GM06990 (cell line): ENCODE data around the gene CDC123.

DNA sequence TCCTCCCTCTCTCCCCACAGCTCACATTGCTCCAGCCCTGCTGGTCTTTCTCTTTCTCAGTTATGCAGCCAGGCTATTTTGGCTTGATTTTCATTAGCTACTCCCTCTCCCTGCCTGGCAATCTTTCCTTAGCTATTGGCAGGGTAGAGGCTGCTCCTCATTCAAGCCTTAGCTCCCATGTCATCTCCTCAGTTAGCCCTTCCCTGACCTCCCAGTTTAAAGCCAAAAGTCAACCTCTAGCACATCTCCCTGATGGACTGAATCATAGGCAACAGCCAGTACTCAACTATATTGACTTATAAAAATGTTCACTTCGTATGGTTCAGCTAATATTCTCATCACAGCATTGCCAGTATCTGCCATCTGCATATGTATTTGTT, 214.3 kb upstream of the CELF2 start:
- RRBS = no CpG with 5 or more reads among the region's 1 CpG

DNA sequence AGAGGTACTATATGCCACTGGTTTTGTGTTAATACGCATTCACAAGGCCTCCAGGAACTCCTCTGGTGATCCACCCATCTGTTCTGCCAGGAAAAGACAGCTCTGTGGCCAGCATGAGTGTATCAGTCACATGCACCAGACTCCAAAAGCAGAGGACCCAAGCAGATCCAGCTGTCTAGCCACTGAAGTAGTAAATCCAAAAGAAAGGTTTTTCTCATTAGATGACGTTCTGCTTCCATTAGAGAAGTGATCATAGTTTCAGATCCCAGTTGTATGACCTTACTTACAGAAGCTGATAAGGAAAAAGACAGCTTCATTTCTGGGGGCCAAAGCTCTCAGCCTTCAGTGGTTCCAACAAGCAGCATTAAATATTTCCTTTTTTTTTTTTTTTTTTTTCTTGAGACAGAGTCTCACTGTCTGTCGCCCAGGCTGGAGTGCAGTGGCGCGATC, 199.5 kb upstream of the CELF2 start:
- RRBS = no CpG with 5 or more reads among the region's 5 CpGs

DNA sequence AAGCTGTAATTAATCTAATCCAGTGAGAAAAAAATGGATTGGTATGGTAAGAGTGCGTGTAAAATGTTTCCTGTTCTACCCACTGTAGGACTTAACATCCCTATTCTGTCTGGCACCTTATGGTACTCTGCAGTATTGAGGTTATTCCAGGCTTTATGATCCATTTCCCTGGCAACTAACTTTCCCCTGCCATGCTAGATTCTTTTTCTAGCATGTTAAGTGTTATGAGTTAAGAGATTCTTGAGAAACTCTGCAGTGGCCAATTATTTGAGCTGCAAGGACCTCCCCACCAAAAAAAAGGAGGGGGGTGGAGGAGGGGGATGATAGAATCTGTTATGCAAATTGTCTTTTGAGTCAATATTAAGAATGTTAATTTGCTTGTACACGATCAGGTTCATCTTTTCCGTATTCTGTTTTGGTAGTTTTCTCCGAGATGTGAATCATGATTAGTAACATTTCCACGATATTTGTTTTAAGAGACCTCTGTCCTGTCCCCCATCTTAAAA, 1.7 kb downstream of the CELF2 start:
- RRBS = no CpG with 5 or more reads among the region's 5 CpGs

DNA sequence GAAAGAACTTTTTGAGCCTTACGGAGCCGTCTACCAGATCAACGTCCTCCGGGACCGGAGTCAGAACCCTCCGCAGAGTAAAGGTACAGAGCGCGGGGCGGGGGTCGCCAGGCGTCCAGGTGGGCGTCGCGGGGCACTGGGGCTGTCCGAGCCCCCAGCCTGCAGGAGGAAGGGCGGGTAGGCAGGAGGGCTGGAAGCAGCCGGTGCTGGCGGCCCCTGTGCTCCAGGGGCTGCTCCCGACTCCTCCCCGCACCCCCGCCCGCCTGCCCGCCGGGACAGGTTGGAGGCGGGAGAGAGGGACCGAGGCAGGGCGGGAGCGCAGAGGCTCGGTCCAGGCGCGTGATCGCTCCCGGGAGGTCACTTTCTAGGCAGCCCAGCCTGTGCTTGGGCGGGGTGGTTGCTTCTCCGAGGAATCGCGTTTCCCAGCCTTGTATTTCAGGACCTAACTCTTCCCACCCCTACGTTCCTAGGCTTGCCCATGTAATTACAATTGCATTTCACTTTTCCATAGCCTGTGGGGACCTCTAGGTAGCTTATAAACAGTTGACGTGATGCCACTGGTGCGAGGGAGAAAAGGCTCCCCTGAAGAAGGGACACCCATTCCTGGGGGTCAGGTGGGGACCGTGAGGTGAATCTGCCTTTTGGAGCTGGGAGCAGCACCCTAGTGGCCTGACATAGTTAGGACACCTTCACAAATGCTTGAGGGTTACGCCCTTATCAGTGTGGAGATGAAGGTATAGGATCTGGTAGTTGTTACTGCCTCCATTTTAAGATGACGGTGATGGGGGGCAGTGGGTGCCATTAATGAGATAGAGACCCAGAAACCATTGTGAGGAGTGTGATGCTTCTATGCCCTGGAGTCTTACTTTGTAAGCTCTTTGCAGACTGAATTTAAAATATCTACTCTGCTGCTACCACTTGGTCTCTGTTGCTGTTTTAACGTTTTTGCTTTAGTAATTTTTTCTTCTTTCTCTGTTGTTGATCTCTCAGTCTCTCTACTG, 148.2 kb downstream of the CELF2 start:
- RRBS = 4% methylated on average over 20 of the region's 44 CpGs

DNA sequence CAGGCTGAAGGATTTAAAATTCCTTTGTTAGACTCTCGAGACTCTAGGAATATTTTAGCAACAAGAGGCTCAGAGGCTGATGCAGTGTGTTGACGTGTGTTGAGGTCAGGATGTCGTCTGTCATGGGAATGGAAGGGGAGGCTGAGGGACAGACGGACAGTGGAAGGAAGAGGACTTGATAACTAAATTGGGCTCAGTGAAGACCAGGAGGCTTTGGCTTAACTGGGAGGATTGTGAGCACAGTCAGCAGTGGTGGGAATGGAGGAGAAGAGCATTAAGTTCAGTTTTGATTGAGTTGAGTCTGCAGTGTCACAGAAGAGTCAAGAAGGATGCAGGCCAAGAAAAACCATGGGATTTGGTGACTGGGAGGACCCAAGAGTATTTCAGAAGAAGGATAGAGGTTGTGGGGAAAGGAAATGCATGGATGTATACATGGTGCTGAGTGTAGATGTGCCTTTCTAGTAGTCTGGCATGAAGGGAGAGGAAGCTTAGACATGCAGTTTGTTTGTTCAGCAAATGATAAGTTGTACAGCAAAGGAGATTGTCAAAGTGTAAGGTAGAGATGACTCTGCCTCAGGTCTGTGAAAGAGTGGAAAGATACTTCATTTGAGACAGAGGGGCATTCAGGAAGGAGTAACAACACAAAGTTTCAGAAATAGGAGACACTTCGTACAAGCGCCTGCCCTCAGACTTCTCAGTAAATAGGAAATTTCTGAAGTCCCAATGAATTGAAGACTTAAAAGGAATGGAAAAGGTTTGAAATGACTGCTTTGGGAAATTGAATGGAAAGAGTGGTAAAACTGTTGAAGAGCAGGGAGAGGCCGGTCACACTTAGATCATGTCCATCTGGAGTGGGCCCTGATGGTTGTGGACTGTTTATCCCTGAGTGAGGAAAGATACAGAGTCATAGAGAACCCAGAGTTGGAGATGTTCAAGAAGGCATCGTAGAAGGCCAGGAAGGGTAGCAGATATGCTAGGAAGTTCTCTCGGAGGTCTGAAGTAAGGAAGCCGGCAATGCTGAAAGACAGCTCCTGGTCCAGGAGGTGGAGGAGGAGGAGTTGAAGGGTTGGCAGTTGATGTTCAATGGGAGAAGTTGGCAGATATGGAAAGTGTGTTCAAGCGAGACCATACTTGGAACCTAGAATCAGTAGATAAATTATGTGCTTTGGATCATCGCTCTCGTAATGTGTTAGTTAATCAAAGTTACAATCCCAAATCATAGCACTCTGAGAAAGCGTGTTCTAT, 152.4 kb downstream of the CELF2 start:
- RRBS = no CpG with 5 or more reads among the region's 14 CpGs

DNA sequence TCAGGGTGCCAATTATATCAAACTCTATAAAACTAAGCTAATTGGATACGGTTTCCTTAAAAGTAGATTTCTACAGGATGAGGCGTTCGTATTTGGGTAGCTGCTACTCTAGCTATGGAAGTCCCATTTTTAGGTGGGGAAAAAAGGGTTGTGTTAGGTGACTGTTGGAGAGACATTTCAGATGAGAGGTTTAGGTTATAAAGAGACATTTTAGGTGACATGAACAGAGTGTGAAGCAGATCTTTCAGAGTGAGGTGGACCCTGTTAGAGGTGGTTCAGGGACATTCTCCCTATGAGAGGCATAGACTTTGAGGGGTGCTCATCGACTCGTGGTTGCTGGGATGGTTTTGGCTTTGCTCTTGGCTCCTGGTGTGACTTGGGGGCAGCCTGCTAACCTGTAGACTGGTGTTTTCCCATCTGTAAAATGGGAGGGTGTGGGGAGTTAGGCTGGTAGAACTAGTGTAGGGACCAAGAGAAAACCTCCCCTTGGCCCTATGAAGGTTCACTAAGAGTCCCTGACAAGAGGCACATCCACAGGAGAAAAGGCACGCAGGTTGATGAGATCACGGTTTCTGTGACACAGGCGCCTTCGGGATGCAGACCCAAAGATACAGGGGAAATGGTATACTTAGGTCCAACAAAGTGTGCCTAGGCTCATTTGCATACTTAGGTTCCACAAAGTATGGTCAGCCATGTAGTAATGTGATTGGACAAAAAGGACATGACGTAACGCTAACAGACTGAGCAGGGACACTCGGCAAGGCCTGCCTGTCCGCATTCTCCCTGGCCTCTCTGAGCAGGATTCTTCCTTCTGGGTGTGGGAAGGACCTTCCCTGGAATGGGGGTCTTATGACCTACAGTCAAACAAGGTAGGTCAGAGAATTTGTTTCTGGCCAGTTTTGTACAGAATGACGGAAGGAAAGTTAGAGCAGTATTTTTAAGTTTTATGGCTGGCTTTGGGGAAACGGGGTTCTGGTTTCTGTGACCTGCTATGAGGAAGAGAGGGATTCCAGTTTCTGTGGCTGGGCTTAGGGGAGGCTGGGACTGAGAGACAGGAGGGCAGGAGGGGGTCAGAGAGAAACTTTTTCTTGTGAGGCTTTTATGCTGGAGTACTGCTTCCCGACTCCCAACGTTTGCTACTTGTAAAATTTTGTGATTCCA, 190.5 kb downstream of the CELF2 start:
- RRBS = no CpG with 5 or more reads among the region's 17 CpGs

GRCh38 chr10:11252598-11253047, 235.0 kb downstream of the CELF2 start:
- RRBS = no CpG with 5 or more reads among the region's 10 CpGs

DNA sequence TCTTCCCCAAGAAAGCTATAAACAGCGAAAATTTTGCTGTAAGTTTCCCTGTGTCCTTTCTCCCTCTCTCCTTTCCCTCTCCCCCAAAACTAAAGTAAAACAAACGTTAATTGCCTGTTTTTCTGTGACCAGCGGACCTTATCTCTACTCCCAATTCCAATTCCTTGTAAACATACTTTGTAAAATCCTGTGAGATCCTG, 217.7 kb downstream of the USP6NL start:
- RRBS = no CpG with 5 or more reads among the region's 3 CpGs

DNA sequence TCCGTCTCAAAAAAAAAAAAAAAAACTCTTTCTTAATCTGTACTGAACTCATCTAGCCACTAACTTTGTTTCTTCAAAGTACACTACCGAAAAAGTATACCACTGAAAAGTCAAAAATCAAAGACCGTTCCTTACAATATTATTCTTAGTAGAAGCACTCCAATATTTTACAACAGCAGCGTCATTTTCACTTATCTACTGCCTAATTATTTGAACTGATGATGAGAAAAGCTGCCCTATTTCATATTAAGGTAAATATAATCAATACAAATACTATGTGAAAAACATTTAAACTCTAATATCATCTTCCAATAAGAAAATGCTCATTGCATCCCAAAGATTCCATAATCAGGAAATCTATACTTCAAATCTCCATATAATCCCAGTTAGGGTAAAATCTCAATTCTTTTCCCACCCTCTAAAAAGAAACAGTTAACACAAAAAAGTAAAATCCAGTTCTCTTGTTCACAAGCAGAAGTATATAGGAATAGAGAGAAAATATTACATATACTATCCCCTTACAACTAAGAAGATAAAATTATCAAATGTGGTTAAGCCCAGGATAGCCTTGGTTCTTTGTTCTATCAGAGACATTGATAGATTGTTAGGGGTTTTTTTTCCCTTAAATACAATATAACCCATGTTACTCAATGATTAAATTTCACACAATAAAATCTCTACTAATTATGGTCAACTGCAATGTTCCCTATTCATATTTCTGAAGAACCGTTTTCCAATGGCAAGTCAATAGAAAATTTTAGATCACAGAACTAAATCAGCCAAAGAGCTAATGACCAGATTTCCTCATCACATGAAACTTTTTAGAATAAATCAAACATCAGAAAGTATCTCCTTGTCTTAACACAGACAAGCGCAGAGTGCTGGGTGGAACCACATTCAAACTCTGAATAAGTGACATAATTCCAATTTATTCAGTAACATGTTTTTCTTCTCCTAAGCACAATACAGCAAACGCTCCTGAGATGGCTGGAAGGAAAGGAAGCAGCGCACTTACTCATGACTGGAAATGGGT, 14.5 kb downstream of the USP6NL start:
- RRBS = no CpG with 5 or more reads among the region's 8 CpGs

- RRBS = no CpG with 5 or more reads among the region's 6 CpGs
Measured at GRCh38 chr10:11607864-11608757, 3.3 kb downstream of the USP6NL start.

GRCh38 chr10:11715782-11716553, 26.2 kb upstream of the ECHDC3 start:
- RRBS = no CpG with 5 or more reads among the region's 17 CpGs

GRCh38 chr10:11881956-11882457, 58.9 kb downstream of the PROSER2 start:
- RRBS = no CpG with 5 or more reads among the region's 5 CpGs

DNA sequence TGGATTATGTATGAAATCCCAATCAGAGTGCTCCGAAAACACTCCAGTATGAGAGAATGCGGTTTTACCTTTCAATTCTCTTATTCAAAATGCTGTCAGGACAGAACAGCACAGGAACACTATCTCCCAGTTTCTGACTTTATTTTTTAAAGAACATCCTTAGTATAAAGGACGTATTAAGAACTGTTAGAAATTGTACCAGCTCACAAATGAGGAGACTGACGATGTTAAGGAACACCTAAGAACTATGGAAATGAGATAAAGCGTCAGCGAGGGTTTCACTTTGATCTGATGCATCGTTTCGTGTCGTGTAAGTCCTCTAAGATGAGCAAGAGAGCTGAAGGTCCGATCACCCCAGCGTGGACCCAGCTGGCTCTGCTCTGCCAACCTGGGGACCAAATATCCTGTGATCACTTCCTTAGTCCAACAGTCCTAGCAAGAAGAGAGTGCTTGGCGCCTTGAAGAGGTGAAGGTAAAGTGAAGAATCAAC, 990 bp downstream of the UPF2 start:
- RRBS = no CpG with 5 or more reads among the region's 12 CpGs

- RRBS = 8% methylated on average over 8 of the region's 43 CpGs
Measured at GRCh38 chr10:12196031-12196911, at the start of gene CDC123. Gene CDC123 (plus strand): TSS chr10:12196188.

GRCh38 chr10:12457779-12458391, 108.5 kb downstream of the CAMK1D start:
- RRBS = no CpG with 5 or more reads among the region's 7 CpGs

GRCh38 chr10:12590950-12591728, 241.8 kb downstream of the CAMK1D start:
- RRBS = 82% methylated on average over 4 of the region's 17 CpGs

DNA sequence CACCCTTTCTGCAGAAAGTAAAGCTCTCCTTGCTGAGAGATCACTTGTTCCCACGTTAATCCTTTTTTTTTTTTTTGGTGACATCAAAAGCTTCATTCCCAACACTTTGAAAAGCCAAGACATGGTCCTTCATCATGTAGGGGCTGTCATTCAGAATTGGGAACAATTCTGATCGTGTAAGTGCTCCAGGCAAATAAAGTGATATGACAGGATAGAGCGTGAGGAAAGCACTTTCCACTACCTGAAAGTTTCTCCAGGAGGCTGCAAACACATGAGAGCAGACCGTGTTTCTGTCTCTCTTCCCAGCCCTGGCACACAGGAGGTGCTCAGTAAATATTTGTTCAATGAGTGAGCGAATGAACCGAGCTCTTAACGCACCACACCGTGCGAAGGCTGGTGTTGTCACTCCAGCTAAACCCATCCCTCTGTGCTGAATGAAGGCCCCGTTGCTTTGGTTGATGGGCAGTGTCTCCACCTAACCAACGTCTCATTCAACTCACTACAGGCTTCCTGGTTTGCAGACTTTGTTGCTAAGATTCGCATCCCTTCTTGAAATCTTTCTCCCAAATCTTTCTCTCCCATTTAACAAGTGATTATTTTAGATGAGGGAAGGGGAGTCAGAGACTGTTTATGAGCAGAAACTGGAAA, 282.4 kb downstream of the CAMK1D start:
- RRBS = no CpG with 5 or more reads among the region's 12 CpGs

DNA sequence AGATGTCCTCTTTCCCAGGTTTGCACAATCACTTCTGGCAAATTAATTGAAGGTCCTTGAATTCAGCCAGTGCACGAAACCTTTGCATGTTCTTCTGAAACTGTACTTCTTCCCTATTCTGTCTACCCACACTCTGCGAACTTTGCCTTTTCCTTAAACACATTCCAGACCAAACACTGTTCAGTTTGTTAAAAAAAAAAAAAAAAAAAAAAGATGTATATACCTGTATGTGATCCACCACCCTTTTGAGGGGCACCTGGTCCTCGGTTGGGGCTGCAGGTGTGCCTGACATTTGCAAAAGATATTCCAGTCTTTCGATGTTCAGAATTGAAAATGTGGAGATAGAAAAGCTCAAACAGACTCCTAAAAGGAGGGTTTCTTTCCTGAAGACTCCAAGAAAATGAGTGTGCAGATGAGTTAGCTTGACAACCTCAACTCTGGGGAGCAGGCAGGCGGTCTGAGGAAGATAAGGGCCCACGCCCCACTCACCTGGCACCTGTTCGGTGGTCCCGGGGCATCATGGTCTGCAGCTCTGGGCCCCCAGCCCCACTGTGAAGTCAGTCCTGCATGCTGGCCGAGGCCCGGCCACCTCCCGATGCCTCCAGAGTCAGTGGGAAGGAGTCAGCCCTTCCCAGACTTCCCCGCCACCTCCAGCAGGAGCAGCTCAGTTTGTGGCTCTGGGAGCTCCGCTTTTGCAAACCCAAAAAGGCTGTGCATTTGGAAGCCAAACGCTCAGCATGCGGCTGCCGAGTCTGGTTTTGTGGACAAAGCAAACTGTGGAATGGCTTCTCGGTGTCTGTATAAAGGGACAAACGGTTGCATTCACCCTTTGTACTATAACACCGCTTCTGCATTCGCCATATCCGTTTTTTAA, 167.5 kb downstream of the CCDC3 start:
- RRBS = 68% methylated on average over 3 of the region's 21 CpGs

DNA sequence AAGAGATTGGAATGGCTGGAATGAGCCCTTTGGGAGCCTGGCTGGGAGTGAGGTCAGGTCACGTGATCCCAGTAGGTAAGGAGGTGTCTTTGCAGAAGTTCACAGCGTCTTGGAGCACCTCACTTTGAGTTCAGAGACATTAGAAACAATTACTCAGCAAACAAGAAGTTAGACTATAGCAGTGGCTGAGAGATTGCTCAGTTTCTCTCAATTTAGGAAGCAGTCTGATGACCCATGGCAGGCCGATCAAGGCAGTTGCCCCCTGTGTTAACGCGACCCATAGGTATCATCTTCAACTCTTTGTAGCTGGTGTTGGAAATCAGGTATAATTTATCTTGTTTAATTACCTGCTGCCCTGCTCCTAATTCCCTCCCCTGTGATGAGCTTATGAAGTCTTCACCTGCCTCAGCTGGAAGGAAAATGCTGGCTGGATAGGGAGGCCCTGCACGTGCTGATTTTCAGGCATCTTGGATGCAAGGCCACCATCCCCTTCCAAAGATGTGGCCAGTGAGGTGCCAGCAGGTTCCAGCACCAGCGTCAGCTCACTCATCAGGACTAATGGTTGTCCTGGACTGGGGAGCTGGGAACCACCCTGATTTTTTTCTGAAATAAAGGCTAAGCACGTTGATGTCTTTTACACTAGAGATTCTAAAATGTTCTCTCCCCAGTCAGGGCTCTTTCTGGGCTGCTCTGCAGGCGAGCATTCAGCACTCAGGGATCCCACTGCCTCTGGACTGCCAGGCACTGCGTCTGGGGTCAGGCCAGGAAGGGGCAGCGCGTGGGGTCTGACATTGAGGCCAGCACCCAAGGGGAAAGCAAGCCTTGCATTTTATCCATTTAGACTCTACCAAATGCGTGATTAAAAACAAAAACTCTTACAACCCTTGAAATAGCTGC, 103.8 kb downstream of the CCDC3 start:
- RRBS = no CpG with 5 or more reads among the region's 13 CpGs

- RRBS = no CpG with 5 or more reads among the region's 3 CpGs
Measured at GRCh38 chr10:12909938-12910137, 91.7 kb downstream of the CCDC3 start.